Airway epithelial cell (primary cell): ENCODE data around the gene EGR2.

DNA sequence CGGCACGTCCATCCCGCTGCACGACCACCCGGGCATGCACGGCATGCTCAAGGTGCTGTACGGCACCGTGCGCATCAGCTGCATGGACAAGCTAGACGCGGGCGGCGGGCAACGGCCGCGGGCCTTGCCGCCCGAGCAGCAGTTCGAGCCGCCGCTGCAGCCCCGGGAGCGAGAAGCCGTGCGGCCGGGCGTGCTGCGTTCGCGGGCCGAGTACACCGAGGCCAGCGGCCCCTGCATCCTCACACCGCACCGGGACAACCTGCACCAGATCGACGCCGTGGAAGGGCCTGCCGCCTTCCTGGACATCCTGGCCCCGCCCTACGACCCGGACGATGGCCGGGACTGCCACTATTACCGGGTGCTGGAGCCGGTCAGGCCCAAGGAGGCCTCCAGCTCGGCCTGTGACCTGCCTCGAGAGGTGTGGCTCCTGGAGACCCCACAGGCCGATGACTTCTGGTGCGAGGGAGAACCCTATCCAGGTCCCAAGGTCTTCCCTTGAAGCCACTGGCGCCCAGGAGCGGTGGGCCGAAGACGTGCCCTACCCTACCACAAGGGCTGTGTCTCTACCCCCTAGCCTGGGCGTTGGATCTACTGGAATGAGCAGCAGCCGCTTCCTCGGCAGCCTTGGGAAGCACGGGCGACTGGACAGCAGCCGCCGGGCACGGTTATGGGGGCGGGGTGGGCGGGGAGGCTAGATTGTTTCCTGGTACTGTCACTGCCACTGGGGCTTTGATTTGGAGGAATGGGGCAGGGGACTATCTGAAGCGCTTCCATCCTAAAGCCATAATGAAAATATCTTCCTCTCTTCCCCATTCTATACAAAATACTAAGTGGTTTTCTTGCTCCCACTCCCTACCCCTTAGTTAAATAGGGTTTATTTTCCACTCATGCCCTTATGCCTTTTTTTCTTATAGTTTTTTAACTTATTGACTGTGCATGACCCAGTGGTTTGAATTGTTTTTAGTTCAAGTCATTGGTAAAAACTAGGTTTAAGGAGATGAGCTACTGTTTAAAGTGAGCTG, 1.2 kb downstream of the ADO start:
- RAMPAGE, long total RNA = no peak

DNA sequence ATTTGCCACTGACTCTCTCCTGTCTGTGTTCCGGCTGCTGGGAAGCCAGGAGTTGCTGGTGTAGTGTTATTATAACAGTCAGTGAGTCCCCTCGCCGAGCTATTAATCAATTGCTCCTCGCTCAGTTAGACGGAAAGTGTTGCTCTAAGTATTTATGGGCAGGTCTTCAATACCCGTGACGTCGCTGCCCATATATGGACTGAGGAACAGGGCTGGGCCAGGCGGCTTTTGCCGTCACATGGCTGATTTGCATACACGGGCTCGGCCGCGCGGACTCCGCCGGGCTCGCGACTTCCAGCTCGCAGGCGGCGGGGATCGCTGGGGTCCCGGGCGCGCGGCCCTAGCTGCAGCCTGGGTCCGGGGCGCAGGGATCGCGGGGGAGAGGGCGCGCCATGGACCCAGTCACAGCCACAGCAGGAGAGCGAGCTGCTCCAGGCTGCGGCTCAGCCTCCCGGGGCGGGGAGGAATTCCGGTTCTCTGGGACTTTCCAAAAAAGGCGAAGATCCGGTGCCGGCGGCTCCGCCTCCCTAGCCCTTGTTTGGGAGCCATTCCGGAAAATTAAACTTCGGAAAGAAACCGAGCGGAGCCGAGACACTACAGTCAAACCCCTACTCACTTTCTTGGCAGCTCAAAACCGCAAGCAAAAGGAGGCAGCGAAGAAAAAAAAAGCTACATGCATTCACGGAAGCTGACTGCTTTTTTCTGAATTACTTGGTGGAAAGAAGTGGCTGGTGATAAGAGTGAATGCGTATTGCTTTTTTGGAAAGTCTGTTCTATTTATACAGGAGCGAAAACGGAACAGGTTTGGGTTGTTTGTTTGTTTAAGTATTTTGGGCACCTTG, at the start of gene EGR2:
Gene EGR2 (minus strand): TSS at position 127 of the 842 bp plus-strand sequence.
- RAMPAGE, long total RNA = no peak

GRCh38 chr10:63137302-63137638, 4.1 kb downstream of the NRBF2 start:
- RAMPAGE, long total RNA = no peak

DNA sequence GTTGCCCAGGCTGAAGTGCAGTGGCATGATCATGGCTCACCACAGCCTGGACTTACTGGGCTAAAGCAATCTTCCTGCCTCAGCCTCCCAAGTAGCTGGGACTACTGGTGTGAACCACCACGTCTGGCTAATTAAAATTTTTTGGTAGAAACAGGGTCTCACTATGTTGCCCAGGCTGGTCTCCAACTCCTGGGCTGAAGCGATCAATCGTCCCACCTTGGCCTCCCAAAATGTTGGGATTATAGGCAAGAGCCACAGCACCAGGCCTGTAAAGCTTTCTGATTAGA, 54.3 kb downstream of the NRBF2 start:
- RAMPAGE, long total RNA = no peak

GRCh38 chr10:63197309-63197709, 64.2 kb downstream of the NRBF2 start:
- RAMPAGE, long total RNA = no peak

GRCh38 chr10:63207936-63208610, 74.9 kb downstream of the NRBF2 start:
- RAMPAGE, long total RNA = no peak

- RAMPAGE, long total RNA = no peak
Observed at GRCh38 chr10:63252246-63253242, 119.4 kb downstream of the NRBF2 start.

DNA sequence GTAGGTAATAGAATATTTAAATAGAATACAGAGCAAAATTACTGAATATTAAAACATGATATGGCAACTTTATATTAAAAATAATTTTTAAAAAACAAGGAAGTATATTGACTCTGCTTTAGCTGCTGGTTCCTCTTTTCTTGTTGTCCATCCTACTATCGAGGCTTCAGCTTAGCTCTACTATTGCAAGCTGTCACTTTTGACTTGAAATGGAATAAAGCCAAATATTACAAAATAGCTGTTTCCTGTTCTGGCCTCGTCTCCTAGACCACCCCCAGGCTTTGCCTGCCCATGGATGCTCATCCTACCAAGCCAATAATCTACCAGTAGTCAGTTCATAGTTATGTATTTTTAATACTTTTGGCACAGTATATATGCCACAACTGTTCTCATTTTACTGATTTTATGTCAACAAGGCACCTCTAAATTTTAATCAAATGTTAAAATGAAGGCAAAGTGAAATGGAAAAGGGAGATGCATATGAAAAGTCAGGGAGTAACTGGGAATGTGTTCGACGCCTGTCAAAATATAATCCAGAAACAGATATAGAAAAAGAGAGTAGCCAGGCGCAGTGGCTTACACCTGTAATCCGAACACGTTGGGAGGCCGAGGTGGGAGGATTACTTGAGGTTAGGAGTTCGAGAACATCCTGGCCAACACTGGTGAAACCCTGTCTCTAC, 123.4 kb downstream of the NRBF2 start:
- RAMPAGE, long total RNA = no peak

- RAMPAGE, long total RNA = no peak
Observed at GRCh38 chr10:63268205-63268530, 135.0 kb downstream of the NRBF2 start.

GRCh38 chr10:63466203-63466540, 395 bp upstream of the JMJD1C start:
- RAMPAGE, long total RNA = no peak

GRCh38 chr10:63491580-63492353, 26.0 kb upstream of the JMJD1C start:
- RAMPAGE, long total RNA = no peak

GRCh38 chr10:63496528-63497011, 24.6 kb upstream of the REEP3 start:
- RAMPAGE, long total RNA = no peak

DNA sequence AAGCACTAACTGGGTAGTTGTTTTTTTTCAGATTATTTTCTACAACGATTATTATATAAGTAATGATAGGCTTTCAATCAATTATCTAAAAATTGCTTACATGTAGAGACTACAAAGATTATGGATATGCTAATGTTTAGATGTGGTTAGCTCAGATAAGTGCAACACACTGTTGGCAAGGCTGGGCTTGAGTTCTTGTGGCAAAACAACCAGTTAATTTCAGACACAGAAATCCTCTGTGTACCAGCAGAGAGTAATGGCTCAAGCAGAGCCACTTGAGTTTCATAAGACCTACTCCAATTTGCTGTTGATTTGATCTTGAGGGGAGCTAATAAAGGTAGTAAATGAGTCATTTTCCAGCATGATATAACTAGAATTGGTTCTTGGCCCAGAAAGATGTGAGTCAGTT, 185.9 kb downstream of the REEP3 start:
- RAMPAGE, long total RNA = no peak

- RAMPAGE, long total RNA = no peak
Observed at GRCh38 chr10:64037002-64037691, 515.9 kb downstream of the REEP3 start.

DNA sequence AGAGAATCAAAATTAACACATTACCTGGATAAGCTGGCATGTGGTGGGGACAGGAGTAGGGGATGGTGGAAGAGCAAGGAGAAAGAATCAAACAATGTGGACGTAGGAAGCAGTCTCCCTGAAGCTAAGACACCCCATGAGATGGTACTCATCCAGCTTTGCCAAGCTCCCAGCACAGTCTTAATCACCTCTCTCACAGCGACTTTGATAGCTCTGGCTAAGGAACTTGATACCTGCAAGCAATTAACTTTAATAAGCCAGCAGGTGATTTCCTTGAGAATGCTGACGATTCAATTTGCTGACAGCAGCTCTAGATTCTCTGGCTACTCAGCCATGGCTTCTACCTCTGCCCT, 208.3 kb upstream of the LRRTM3 start:
- RAMPAGE, long total RNA = no peak

DNA sequence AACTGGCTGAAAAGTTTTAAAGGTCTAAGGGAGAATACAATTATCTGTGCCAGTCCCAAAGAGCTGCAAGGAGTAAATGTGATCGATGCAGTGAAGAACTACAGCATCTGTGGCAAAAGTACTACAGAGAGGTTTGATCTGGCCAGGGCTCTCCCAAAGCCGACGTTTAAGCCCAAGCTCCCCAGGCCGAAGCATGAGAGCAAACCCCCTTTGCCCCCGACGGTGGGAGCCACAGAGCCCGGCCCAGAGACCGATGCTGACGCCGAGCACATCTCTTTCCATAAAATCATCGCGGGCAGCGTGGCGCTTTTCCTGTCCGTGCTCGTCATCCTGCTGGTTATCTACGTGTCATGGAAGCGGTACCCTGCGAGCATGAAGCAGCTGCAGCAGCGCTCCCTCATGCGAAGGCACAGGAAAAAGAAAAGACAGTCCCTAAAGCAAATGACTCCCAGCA, 2.1 kb downstream of the LRRTM3 start:
- RAMPAGE, long total RNA = no peak

- RAMPAGE, long total RNA = no peak
Observed at GRCh38 chr10:67386946-67387829, 308.8 kb downstream of the CTNNA3 start.

- RAMPAGE, long total RNA = no peak
Observed at GRCh38 chr10:67783607-67783908, 54.4 kb downstream of the DNAJC12 start.

DNA sequence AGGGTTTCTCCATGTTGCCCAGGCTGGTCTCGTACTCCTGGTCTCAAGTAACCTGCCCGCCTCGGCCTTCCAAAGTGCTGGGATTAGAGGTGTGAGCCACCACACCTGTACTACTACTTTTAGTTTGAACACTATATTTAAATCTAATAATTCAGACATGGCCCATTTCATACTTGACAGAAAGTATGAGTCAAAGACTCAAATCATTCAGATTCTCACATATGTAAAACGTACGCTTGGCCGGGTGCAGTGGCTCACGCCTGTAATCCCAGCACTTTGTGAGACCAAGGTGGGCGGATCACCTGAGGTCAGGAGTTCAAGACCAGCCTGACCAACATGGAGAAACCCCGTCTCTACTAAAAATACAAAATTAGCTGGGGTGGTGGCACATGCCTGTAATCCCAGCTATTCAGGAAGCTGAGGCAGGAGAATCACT, 19.9 kb downstream of the SIRT1 start:
- RAMPAGE, long total RNA = no peak

DNA sequence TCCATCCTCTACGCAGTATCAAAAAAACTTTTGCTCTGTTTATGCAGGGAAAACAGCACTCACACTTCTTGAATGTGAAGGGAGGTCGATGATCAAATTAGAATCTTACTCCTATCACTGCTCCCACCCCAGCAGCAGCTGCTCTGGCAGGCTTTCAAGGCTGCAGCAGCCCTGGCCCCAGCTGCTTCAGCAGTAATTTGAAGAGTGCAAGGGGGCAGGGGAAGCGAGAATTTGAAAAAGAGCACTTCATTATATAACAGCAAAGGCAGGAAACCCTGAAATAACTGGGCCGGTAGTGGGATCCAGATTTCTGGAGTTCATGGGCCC, 44.8 kb downstream of the MYPN start:
- RAMPAGE, long total RNA = no peak